ENCODE results near the gene ZNF84.

- PRO-cap: no peak
These were observed 9.6 kb upstream of the PGAM5 start for GRCh38 chr12:132700887-132701652.

GRCh38 chr12:132742885-132743540, 18.6 kb downstream of the ANKLE2 start:
- PRO-cap: no peak

DNA sequence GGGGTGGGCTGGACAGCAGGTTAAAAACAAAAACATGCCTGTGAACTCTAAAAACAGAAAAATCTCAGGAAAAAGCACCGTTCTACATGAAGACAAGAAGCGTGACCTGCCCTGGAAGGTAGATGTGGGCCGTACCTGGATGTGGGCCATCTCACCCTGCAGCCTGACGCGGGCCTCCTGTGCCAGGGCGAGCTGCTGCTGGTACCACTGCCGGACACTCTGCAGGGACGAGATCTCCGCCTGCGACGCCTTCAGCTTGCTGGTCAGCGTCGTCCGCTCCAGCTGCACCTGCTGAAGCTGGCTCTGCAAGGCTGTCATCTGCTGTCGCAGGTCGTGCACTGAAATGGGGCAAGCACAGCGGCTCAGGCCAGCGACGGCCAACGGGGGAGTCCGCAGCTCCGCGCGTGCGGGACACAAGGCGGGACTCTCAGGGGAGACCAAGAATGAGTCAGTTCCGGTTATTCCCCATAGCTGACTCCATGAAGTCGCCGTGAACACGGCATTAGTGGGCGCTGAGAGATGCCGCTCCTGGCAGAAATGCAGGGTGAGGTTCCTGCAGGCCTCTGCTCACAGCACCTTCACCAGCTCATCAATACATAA, 26.9 kb downstream of the GOLGA3 start:
- PRO-cap: no peak

- PRO-cap: no peak
These were observed 14.5 kb downstream of the CHFR start for GRCh38 chr12:132872693-132873508.

DNA sequence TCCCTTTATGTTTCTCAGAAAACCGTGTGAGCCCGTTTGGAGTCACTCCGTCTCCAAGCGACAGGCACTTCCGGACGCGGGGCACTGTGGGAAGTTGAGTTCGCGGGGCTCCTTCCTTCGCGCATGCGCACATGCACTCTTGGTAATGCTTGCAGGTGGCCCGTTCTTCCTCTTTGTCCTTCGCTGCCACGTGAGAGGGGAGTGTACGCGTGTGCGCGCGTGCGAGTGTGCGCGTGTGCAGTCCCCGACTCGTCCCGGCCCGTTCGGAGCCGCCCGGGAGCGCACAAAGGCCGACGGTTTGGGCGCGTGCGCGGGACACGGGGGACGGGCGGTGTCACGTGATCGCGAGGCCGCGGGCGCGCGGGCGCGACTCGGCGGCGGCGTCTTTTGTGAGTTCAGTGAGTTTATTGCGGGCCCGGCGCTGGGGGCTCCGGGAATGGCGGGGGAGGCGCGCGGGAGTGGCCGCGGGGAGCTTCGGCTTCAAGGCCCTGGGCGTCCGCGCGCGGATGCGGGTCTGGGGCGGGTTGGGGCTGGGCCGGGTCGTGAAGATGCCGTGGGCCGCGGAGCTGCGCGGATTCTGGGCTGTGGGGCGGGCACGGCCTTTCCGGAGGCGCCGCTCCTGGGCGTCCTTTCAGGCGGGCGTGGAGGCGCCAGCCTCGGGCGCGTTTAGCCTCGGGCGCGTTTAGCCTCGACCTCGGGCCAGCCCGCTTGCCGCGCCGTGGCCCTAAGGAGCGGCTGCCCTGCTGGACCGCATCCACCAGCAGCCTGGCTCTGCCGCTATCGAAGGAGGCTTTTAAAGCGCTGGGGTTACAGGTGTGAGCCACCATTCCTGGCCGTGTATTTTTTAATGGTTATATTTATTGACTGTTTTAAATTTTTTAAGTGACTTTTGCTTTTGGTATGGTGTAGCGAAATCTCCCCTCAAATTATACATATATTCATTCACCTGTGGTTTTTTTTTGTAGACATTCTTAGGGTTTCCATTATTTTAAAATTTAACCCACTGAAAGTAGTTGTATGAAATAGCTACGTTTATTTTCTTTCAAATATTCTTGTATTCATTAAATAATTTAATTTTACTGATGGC, at the start of gene ZNF84:
Gene ZNF84 (plus strand): TSS at position 353 of the 1,087 bp plus-strand sequence.
- PRO-cap: bidirectional peak, plus-strand start at position 411 of the sequence, minus-strand start at position 66 of the sequence; bidirectional peak, plus-strand start at position 626 of the sequence, minus-strand start at position 653 of the sequence; unidirectional peak, minus-strand start at position 767 of the sequence

DNA sequence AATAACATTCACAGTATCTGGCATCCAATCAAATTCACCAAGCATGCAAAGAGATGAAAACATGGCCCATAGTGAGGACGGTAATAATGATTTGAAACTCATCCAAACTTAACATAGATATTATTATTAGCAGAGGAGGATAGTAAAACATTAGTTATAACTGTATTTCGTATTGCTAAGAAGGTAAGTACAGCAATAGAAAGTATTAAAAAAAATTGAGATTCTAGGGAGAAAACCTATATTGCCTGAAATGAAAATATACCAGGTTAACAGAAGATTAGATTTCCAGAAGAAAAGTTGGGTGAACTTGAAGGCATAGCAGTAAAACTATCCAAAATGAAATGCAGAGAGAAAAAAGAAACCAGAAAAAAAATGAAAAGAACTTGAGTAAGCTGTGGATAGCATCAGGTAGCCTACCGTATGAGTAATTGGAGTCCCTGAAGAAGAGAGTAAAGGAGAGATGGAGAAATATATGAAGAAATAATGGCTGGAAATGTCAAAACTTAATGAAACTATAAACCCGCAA, 10.9 kb downstream of the ZNF10 start:
- PRO-cap: no peak

GRCh38 chr12:133191334-133192035, 10.2 kb downstream of the ZNF268 start:
- PRO-cap: no peak